GM12878 (cell line): ENCODE measurements around a stretch of chr4.

DNA sequence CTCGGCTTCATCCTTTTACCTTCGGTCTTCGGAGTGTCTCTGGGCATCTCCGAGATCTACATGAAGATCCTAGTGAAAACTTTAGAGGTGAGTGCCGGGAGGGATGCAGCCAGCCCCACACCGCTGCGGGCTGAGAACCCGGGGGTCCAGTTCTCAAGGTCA is 650 bp downstream of the GPAT3 start:
- RAMPAGE, long total RNA = no peak
- RRBS, 2 experiments = 7 to 26% methylated on average over 4 of the region's 8 CpGs
CAGE:
- cytosol, long polyA minus RNA = no peak
- cytosol, long polyA plus RNA = no peak
- long polyA plus RNA = no peak
- nucleolus, long total RNA = no peak
- nucleus, long polyA plus RNA = no peak
- nucleus, long total RNA = no peak

GRCh38 chr4:83537840-83538172 is 1.9 kb downstream of the GPAT3 start:
- RAMPAGE, long total RNA = no peak
- RRBS, 2 experiments = no CpG with 5 or more reads among the region's 1 CpG
CAGE:
- cytosol, long polyA minus RNA = no peak
- cytosol, long polyA plus RNA = no peak
- long polyA plus RNA = no peak
- nucleolus, long total RNA = no peak
- nucleus, long polyA plus RNA = no peak
- nucleus, long total RNA = no peak

GRCh38 chr4:83552911-83553524 is 17.1 kb downstream of the GPAT3 start:
- RAMPAGE, long total RNA = no peak
- RRBS, 2 experiments = no CpG with 5 or more reads among the region's 4 CpGs
CAGE:
- cytosol, long polyA minus RNA = no peak
- cytosol, long polyA plus RNA = no peak
- long polyA plus RNA = no peak
- nucleolus, long total RNA = no peak
- nucleus, long polyA plus RNA = no peak
- nucleus, long total RNA = no peak

DNA sequence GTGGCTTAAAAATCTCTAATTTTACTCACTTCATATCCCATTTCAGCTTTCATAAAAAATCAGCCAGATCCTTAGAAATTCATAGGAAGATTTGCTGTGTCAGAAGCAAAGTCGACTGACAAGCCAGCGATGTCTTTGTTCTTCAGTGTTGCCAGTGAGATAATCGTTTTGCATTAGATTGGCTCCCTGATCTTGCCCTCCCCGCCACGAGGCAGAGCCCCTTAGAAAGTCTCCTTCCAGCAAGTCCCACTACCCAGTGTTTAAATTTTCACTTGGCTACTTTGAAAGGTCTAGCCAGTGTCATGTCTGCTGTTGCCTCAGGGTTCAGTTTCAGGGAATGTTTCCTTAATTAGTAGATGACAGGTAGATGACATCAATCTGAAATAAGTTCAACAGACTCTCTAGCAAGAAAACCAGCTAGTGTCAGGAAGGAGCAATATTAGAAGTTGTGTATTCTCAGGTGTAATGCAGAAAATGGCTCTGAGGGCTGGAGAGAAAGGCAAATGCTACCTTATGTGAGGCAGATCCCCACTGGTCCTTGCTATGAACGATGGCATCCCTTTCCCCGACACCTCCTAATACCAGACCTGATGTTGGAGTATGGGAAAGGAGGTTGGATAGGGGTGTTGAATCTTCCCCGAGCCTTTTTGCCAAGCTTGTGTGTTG is 411.4 kb downstream of the NKX6-1 start:
- RAMPAGE, long total RNA = no peak
- RRBS, 2 experiments = no CpG with 5 or more reads among the region's 8 CpGs
CAGE:
- cytosol, long polyA minus RNA = no peak
- cytosol, long polyA plus RNA = no peak
- long polyA plus RNA = no peak
- nucleolus, long total RNA = no peak
- nucleus, long polyA plus RNA = no peak
- nucleus, long total RNA = no peak

- RAMPAGE, long total RNA = no peak
- RRBS, 2 experiments = no CpG with 5 or more reads among the region's 20 CpGs
CAGE:
- cytosol, long polyA minus RNA = no peak
- cytosol, long polyA plus RNA = no peak
- long polyA plus RNA = no peak
- nucleolus, long total RNA = no peak
- nucleus, long polyA plus RNA = no peak
- nucleus, long total RNA = no peak
Observed at GRCh38 chr4:84126897-84127451, 372.1 kb downstream of the NKX6-1 start.

DNA sequence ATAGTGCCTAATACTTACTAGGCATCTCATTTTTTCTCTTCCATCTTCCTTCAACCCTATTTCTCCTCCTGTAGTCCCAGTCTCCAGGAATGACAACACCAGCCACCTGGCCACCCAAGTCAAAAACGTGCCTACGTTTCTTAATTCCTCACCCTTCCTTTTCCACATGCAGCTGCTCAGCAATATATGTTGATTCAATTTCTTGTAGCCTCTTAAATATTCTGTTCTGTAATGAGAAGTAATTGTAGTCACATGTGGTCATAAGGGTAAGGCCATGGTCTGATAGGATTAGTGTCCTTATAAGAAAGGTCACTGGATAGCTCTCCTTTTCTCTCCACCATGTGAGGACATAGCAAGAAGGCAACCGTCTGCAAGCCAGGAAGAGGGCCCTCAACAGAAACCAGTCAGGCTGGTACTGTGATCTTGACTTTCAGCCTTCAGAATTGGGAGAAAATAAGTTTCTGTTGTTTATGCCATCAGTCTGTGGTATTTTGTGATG is 10.2 kb upstream of the CDS1 start:
- RAMPAGE, long total RNA = no peak
- RRBS, 2 experiments = no CpG with 5 or more reads among the region's 3 CpGs
CAGE:
- cytosol, long polyA minus RNA = no peak
- cytosol, long polyA plus RNA = no peak
- long polyA plus RNA = no peak
- nucleolus, long total RNA = no peak
- nucleus, long polyA plus RNA = no peak
- nucleus, long total RNA = no peak

DNA sequence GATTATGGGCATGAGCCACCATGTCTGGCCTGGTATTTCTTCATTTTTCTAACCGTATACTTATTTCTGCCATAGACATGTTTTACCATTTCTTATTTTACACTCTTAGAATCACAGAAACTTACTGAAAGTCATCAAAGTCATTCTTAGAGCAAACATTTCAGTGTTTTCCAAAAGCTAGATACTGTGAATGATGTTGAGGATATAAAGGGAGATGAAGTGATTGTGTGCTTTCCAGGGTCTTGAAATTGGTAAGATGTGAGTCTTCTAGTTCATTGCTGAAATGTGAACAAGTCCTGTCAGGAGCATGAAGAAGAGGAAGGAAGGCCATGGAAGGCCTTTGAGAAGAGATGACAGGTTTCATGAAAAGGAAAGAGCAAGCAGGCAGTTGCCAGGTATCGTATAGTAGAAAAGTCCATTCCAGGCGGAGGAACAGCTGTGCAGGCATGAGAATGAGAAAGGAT is 42.2 kb downstream of the CDS1 start:
- RAMPAGE, long total RNA = no peak
- RRBS, 2 experiments = no CpG with 5 or more reads among the region's 3 CpGs
CAGE:
- cytosol, long polyA minus RNA = no peak
- cytosol, long polyA plus RNA = no peak
- long polyA plus RNA = no peak
- nucleolus, long total RNA = no peak
- nucleus, long polyA plus RNA = no peak
- nucleus, long total RNA = no peak

DNA sequence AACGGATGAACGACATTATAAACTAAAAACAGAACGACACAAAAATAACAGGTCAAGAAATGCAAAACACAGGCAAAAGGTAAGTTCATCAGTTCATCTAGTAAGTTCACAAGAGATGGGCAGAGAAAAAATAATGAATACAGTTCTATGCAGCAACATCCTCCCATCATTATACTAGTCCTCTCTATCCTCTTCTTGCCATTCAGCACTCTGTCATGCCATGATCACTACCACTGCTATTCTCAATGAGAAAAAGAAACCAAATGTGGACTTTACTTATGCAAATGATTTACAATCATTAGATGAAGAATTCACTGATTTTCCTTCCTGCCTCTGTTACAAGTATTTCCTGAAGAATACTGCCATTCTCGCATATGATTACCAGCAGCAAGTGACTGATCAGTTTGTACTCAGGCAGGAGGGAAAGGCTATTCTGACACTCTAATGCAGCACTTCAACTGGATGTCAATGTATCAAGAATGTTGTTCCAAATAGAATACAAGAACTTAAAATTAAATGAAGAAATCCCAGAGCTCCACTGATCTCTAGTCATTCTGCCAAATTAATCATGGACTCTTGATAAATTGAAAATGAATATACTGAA is 50.3 kb downstream of the WDFY3 start:
- RAMPAGE, long total RNA = no peak
- RRBS, 2 experiments = no CpG with 5 or more reads among the region's 4 CpGs
CAGE:
- cytosol, long polyA minus RNA = no peak
- cytosol, long polyA plus RNA = no peak
- long polyA plus RNA = no peak
- nucleolus, long total RNA = no peak
- nucleus, long polyA plus RNA = no peak
- nucleus, long total RNA = no peak

DNA sequence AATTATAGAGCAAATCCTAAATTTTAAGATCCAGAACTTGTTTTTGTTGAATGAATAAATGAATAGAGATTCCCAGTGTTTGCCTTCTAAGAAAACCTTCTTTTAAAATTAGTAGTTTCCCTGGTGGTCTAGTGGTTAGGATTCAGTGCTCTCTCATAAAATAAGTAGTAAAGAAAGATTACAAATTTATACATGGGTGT is 152.7 kb upstream of the ARHGAP24 start:
- RAMPAGE, long total RNA = no peak
CAGE:
- cytosol, long polyA minus RNA = no peak
- cytosol, long polyA plus RNA = no peak
- long polyA plus RNA = no peak
- nucleolus, long total RNA = no peak
- nucleus, long polyA plus RNA = no peak
- nucleus, long total RNA = no peak

- RAMPAGE, long total RNA = no peak
- RRBS, 2 experiments = no CpG with 5 or more reads among the region's 1 CpG
CAGE:
- cytosol, long polyA minus RNA = no peak
- cytosol, long polyA plus RNA = no peak
- long polyA plus RNA = no peak
- nucleolus, long total RNA = no peak
- nucleus, long polyA plus RNA = no peak
- nucleus, long total RNA = no peak
Observed at GRCh38 chr4:85456866-85457088, 18.2 kb upstream of the ARHGAP24 start.

DNA sequence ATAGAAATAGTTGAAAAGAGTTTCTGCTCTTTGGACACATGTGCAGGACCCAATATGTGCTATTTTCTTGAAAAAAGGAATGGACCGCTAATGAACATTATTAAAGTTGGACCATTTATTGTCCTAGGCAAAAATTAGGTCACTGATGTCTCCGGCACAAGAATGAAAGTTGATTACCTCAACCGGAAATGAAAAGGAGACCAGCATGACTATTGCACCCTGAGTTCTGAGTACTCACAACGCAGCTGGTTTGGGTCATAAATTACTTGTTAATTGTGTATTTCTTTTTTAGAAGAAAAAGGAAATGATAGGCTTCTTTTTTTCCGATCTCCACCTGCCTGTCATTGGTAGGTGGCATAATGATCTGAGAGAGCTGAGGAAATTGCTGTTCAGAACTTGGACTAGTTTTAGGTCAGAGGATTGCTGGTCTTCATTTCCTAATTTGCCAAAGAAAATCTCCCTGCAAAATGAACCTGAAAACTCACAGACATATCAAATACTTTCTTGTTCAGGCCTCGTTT is 232.7 kb downstream of the ARHGAP24 start:
- RAMPAGE, long total RNA = no peak
- RRBS, 2 experiments = no CpG with 5 or more reads among the region's 6 CpGs
CAGE:
- cytosol, long polyA minus RNA = no peak
- cytosol, long polyA plus RNA = no peak
- long polyA plus RNA = no peak
- nucleolus, long total RNA = no peak
- nucleus, long polyA plus RNA = no peak
- nucleus, long total RNA = no peak

DNA sequence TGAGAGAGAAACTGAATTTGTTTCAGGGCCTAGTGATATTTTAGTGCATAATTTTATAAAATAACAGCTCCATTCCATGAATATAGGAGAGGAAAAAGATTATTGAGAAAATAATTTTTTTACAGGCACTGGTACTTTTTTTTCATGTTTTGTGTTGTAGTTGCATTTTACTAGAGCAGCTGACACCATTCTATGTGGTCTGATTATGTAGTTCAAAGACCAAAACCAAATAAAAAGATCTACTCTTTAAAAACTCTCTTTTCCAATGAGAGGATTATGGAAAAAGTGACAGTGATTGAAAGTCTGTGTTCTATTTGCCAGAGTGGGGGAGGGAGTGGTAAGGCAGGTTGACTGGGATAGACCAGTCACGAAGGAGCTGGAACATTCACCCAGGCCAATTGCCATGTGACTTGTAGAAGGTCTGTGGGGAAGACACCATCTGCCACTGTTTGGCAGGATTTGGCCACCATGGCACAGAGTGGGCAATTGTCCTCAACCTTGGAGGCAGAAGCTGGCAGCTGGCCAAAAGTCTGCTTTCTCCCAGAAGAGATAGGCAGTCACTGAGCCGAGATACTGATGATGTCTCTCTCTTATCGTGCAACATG is 266.8 kb downstream of the ARHGAP24 start:
- RAMPAGE, long total RNA = no peak
- RRBS, 2 experiments = no CpG with 5 or more reads among the region's 3 CpGs
CAGE:
- cytosol, long polyA minus RNA = no peak
- cytosol, long polyA plus RNA = no peak
- long polyA plus RNA = no peak
- nucleolus, long total RNA = no peak
- nucleus, long polyA plus RNA = no peak
- nucleus, long total RNA = no peak

DNA sequence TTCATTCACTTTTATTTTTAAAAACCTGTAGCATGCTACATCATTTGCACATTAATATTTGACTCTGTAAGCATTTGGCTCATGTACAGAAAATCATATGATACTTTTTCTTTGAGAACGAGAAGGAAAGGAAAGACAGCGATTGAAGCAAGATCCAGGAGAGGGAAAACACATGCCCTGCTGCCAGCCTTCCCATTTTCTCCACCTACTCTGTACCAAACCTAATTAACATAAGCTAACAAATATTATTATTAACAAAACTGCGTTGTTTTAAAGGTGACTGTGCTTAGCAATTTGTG is 287.2 kb downstream of the ARHGAP24 start:
- RAMPAGE, long total RNA = no peak
- RRBS, 2 experiments = no CpG with 5 or more reads among the region's 3 CpGs
CAGE:
- cytosol, long polyA minus RNA = no peak
- cytosol, long polyA plus RNA = no peak
- long polyA plus RNA = no peak
- nucleolus, long total RNA = no peak
- nucleus, long polyA plus RNA = no peak
- nucleus, long total RNA = no peak

GRCh38 chr4:85932273-85932742 is 427.5 kb downstream of the MAPK10 start:
- RAMPAGE, long total RNA = no peak
- RRBS, 2 experiments = no CpG with 5 or more reads among the region's 5 CpGs
CAGE:
- cytosol, long polyA minus RNA = no peak
- cytosol, long polyA plus RNA = no peak
- long polyA plus RNA = no peak
- nucleolus, long total RNA = no peak
- nucleus, long polyA plus RNA = no peak
- nucleus, long total RNA = no peak

GRCh38 chr4:86302154-86302644 is 57.7 kb downstream of the MAPK10 start:
- RAMPAGE, long total RNA = no peak
- RRBS, 2 experiments = no CpG with 5 or more reads among the region's 4 CpGs
CAGE:
- cytosol, long polyA minus RNA = no peak
- cytosol, long polyA plus RNA = no peak
- long polyA plus RNA = no peak
- nucleolus, long total RNA = no peak
- nucleus, long polyA plus RNA = no peak
- nucleus, long total RNA = no peak

DNA sequence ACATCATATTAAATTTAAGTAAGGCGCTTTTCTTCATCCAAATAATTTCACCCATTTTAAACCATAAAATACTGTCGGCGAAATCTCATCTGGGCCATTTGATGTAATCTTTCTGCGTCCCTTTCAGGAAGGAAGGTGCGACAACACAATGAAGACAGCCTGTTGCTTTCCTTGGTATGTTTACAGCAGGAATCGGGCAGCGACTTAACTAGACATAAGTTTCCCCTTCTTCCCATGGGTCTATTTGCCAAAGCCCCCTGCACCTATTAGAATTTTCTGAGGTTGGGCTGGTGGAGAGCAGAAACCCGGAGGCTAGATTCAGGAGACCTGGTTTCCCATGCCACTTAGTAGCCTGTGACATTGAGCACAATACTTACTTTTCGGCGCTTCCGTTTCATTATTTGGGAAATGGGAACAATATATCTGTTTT is 686 bp upstream of the AFF1 start:
- RAMPAGE, long total RNA = no peak
- RRBS, 2 experiments = no CpG with 5 or more reads among the region's 11 CpGs
CAGE:
- cytosol, long polyA minus RNA = no peak
- cytosol, long polyA plus RNA = no peak
- long polyA plus RNA = no peak
- nucleolus, long total RNA = no peak
- nucleus, long polyA plus RNA = no peak
- nucleus, long total RNA = no peak

DNA sequence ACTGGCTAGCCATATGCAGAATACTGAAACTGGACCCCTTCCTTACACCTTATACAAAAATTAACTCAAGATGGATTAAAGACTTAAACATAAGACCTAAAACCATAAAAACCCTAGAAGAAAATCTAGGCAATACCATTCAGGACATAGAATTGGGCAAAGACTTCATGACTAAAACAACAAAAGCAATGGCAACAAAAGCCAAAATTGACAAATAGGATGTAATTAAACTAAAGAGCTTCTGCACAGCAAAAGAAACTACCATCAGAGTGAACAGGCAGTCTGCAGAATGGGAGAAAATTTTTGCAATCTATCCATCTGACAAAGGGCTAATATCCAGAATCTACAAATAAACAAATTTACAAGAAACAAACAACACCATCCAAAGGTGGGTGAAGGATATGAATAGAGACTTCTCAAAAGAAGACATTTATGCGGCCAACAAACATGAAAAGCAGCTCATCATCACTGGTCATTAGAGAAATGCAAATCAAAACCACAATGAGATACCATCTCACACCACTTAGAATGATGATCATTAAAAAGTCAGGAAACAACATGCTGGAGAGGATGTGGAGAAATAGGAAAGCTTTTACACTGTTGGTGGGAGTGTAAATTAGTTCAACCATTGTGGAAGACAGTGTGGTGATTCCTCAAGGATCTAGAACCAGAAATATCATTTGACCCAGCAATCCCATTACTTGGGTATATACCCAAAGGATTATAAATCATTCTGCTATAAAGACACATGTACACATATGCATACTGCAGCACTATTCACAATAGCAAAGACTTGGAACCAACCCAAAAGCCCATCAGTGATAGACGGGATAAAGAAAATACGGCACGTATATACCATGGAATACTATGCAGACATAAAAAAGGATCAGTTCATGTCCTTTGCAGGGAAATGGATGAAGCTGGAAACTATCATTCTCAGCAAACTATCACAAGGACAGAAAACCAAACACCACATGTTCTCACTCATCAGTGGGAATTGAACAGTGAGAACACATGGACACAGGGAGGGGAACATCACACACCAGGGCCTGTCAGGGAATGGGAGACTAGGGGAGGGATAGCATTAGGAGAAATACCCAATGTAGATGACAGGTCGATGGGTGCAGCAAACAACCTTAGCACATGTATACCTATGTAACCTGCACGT is 54.5 kb downstream of the AFF1 start:
- RAMPAGE, long total RNA = no peak
- RRBS, 2 experiments = no CpG with 5 or more reads among the region's 6 CpGs
CAGE:
- cytosol, long polyA minus RNA = no peak
- cytosol, long polyA plus RNA = no peak
- long polyA plus RNA = no peak
- nucleolus, long total RNA = no peak
- nucleus, long polyA plus RNA = no peak
- nucleus, long total RNA = no peak

- RAMPAGE, long total RNA = no peak
- RRBS, 2 experiments = no CpG with 5 or more reads among the region's 3 CpGs
CAGE:
- cytosol, long polyA minus RNA = no peak
- cytosol, long polyA plus RNA = no peak
- long polyA plus RNA = no peak
- nucleolus, long total RNA = no peak
- nucleus, long polyA plus RNA = no peak
- nucleus, long total RNA = no peak
Observed at GRCh38 chr4:87030220-87030459, 95.3 kb downstream of the AFF1 start.

- RAMPAGE, long total RNA = no peak
- RRBS, 2 experiments = no CpG with 5 or more reads among the region's 5 CpGs
CAGE:
- cytosol, long polyA minus RNA = no peak
- cytosol, long polyA plus RNA = no peak
- long polyA plus RNA = no peak
- nucleolus, long total RNA = no peak
- nucleus, long polyA plus RNA = no peak
- nucleus, long total RNA = no peak
Observed at GRCh38 chr4:87038712-87039279, 104.0 kb downstream of the AFF1 start.

DNA sequence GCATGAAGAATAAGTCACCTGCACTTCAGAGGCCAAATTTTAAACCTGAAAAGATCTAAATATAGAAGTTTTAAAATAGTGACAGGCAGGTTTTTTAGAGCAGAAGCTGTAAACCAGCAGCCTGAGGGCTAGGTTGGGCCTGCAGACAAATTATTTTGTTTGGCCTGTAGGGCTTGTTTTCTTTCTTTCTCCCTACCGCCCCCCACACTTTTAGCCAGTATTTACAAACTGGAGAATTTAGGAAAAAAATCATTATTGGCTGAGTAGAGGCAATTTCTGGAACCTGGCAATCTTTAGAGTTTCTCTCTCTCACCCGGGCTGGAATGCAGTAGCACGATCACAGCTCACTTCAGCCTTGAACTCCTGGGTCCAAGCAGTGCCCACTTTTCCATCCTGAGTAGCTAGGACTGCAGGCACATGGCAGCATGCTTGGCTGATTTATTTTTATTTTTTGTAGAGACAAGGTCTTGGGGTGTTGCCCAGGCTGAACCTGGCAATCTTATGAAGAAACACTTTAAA is 120.0 kb downstream of the AFF1 start:
- RAMPAGE, long total RNA = no peak
- RRBS, 2 experiments = no CpG with 5 or more reads among the region's 3 CpGs
CAGE:
- cytosol, long polyA minus RNA = no peak
- cytosol, long polyA plus RNA = no peak
- long polyA plus RNA = no peak
- nucleolus, long total RNA = no peak
- nucleus, long polyA plus RNA = no peak
- nucleus, long total RNA = no peak